Type B pancreatic cell (in vitro differentiated cells): ENCODE results near the gene ERO1B.

DNA sequence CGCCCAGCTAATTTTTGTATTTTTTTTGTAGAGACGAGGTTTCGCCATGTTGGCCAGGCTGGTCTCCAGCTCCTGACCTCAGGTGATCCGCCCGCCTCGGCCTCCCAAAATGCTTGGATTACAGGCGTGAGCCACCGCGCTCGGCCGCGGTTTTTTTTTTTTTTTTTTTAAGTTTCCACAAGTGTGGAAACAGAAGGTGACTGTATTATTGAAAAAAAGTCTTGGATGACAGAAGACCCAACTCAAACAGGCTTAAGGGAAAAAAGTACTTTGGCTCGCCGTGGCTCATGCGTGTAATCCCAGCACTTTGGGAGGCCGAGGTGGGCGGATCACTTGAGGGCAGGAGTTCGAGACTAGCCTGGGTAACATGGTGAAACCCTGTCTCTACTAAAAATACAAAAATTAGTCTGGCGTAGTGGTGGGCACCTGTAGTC, 1.3 kb upstream of the B3GALNT2 start:
- PRO-cap = unidirectional peak, minus-strand start at position 120 of the sequence

DNA sequence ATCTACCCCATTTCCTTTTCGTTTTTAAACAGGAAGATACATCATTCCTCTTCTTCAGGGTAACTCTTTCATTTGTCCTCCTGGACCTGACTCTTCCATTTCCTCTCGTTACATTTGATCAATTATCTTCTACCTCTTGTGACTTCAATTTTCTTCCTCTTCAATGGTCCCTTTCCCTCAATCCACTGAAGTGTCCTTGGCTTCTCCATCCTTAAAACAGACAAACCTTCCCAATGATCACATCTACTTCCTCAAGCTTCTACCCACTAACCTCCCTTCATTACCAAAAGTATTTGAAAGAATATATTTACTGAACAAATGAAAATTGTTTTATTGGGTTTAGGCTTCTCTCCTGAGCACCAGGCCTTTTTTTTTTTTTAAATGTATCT, 7.6 kb downstream of the LYST start:
- PRO-cap = no peak

GRCh38 chr1:235865688-235866158, 983 bp downstream of the LYST start:
- PRO-cap = no peak

DNA sequence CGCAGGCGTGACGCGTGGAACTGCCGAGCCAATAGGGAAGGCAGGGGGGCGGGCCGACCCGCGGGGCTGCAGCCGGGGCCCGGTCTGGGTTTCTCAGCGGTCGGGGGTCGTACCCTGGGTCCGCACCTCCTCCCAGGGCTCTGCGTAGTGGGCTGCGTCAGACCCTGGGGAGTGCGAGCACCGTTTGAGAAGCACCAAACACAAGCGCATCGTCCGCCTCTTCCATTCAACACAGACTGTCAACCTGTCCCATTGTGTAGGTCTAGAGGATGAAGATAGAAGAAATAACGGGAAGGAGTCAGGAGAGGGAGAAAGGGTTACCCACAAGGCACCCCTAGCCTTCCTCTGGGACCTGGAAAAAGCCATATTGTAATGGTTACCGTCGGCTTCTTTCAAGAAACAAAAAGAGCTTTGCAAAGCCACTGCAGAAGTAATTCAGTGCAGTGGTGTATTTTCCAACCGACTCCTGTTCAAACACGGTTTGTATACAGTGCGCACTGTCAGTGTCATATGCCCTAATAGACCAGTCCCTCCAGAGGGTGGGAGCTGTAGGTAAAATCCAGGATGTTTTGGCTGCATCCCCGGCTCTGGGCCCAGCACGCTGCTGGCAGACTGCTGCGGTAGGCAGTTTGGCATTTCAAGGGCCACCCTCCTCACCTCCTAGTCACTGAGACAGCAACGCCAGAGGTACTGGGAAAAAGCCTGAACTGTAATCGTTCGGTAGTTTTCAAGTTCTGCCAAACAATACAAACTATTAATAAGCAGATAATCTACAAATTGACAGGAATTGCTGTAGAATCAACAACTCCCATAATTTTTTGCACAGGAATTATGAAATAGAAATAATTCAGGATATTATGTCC, 607 bp upstream of the LYST start:
- PRO-cap = bidirectional peak, plus-strand start at position 96 of the sequence, minus-strand start outside the sequence

DNA sequence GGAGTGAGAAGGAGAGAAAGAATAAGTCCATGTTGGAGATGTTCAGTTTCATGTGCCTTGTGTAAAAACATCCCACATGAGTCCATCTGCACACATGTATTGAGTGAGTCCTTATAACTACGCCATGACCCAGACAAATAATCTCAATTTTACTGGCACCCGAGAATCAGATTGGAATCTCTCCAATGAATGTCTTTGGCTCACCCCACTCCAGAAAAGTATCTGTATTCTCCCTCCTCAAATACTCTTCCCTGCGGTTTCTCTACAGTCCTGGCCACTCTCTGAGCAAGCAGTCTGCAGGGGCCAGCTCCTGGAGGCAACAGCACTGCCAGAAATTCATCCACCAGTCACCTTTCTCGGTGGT, 16.0 kb upstream of the LYST start:
- PRO-cap = no peak

GRCh38 chr1:235917211-235917840, 50.6 kb upstream of the LYST start:
- PRO-cap = no peak

DNA sequence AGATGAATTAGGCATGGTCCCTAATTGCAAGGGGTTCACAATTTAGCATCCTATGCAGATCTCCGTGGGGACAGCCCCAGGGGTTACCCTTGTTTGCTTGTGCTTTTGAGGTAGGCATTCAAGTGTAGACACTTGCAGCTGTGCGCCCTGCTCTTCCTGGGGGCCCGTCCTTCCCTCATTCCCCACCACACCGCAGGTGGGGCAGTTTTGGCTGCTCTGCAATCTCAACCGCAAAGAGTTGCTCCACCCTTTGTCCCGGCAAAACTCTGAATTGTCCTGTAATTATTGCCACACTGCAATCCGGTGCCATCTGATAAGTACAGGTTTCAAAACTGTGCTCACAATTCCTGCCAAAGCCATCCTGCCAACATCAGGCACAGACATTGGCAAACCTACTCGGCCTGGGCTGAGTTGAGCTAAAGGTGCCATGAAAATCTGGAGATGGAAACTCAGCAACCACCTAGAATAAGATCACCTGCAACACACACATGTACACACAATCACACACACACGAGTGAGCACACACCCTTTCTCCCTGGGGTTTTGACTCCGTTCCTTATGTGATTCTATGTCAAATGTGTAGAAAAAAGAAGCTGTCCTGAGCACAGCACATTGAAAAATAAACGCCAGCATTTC, 65.5 kb upstream of the LYST start:
- PRO-cap = no peak

DNA sequence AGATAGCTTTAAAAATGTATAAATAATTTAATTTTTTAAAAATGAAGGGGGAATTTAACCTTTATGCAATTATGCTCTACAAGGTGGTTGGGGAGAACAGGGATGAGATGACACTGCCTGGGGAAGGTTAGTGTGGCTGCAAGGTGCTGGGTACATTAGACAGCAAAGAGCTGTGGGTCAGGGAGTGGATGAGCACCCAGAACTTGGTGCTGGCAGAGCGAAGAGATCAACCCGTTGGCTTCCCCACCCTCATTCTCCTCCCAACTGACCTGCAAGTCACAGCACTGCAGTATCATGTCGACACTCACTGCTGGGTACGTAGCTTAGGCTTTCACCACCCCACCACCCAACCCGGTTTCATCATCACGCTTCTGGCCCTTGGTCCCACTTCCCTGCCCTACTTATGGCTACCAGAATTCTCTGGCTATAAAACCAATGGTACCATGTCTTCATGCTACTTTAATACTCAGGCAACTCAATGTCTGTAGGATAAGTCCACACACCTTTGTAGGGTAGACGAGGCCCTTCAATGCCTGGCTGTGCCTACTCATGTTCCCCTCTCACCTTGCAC, 73.6 kb upstream of the LYST start:
- PRO-cap = no peak

- PRO-cap = no peak
Measured at GRCh38 chr1:235971365-235972393, 93.2 kb downstream of the NID1 start.

DNA sequence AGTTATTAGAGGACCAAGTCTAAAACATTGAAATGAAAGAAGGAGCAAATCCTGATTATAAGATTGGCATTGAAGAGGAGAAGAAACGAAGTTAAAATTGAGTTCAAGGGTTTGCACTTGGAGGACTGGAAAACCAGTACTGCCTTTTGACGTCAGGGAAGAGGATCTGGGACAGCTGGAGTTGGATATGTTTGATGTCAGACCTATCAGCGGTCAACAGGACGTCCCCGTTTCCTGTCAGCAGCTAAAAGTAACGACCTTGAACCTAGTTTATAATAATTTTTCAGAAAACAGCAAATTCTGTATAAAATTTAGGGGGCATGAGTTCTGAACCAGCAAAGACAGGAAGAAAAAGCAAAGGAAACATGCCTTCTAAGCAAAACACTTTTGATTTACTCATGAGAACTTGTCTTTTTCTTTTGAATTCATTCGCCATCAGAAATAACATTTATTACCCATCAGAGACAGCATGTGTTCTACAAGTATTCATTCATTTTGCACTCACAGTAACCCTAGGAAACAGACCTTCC, 1.3 kb upstream of the NID1 start:
- PRO-cap = no peak

GRCh38 chr1:236142657-236143417, 498 bp downstream of the GPR137B start:
- PRO-cap = no peak

- PRO-cap = no peak
Measured at GRCh38 chr1:236150431-236150908, 8.1 kb downstream of the GPR137B start.

GRCh38 chr1:236281835-236282911, at the start of gene ERO1B:
ERO1B (minus strand) TSS chr1:236281958.
- PRO-cap = bidirectional peak, plus-strand start at chr1:236282095, minus-strand start at chr1:236281958

DNA sequence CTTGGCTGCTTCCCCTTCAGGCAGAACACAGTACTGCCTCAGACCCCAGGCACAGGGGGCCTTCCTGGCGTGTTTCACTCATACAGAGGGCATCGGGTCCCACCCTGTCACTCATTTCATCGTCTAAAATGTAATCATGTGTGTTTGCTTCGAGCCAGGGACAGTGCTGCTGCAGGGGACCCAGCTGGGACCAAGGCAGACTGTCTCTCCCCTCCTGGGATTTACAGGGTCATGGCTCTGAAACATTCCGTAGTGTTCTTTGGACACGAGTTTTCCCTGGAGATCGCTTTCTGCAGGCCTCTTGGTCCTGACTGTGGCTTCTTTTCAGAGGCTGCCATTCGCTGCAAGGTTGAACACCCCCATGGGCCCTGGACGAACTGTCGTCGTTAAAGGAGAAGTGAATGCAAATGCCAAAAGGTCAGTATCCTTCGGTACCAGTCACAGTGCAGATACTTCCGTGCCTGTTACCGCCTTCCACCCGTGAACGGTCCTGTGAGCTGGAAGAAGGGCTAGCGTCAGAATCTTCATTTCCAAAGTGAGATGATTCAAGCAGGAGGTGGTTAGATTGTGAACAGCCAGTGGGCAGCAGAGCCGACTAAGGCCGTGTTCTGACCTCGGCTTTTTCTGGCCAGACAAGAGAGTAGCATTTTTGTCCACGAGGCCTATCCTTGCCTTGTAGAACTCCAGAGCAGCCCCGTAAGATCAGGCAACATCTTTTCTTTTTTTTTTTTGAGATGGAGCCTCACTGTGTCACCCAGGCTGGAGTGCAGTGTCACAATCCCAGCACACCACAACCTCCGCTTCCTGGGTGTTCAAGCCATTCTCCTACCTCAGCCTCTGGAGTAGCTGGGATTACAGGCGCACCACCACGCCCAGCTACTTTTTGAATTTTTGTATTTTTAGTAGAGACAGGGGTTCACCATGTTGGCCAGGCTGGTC, 19.7 kb downstream of the LGALS8 start:
- PRO-cap = no peak

GRCh38 chr1:236701826-236702122, 15.5 kb downstream of the ACTN2 start:
- PRO-cap = no peak

- PRO-cap = no peak
Measured at GRCh38 chr1:236709367-236709703, 23.0 kb downstream of the ACTN2 start.

GRCh38 chr1:236710531-236710930, 24.2 kb downstream of the ACTN2 start:
- PRO-cap = no peak

DNA sequence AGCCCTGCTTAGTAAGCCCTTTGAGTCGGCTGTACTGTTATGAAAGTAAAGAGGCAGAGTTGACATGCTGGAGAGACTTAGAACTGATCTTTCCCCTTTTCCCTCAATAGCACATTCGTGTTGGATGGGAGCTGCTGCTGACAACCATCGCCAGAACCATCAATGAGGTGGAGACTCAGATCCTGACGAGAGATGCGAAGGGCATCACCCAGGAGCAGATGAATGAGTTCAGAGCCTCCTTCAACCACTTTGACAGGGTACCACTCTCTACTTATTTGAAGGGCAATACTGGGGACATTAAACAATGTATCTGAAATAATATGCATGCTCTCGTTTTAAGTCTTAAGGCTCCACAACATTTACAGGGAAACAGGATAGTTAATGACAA, 37.7 kb upstream of the MTR start:
- PRO-cap = no peak

GRCh38 chr1:236997164-236998400, 6.7 kb downstream of the MT1HL1 start:
- PRO-cap = no peak

- PRO-cap = no peak
Measured at GRCh38 chr1:237075137-237075549, 33.2 kb downstream of the RYR2 start.